ENCODE results near the genes PAPLN and ACOT4.

DNA sequence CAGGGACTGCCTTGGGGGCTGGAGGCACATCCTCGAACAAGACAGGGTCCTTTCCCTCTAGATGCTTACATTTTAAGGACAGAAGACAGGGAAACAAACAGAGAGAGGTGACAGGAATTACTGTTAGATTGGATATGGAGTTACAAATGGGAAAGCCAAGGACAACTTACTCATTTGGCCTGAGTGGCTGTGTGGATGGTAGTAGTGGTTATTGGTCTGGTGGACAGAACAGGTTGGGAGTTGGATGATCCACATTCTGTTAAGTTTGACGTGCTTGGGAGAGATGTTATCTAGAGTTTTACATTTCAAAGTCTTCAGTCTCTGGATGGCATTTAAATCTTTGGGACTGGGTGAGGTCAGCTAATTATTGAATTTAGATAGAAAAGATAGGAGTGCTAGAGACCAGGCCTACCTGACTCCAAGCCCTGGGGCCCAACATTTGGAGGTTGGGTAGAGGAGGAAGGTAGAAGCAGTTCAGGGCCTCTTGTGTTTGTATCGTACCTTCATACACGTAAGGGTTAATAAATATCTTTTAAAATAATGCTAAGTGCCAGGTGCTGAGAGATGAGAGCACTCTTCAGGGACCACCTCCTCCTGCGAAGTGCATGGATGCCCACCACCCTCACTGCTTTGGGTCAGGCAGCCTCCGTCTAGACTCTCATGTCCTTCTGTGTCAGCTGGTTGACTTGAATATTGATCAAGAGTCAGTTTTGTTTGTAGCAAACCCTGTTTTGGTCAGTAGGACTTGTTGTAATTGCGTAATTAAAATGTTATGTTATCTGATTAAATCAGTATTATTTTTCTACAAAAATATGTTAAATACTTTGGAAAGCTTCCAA, 151.4 kb downstream of the SIPA1L1 start:
- PRO-cap = no peak
- RAMPAGE, long total RNA = no peak

GRCh38 chr14:71848885-71849222, 83.4 kb upstream of the RGS6 start:
- PRO-cap = no peak
- RAMPAGE, long total RNA = no peak

- PRO-cap = bidirectional peak, plus-strand start at chr14:71919184, minus-strand start at chr14:71919046
- RAMPAGE, long total RNA = no peak
These were observed 13.4 kb upstream of the RGS6 start for GRCh38 chr14:71918786-71919314.

- PRO-cap = no peak
- RAMPAGE, long total RNA = no peak
These were observed 374.7 kb downstream of the DPF3 start for GRCh38 chr14:72519050-72519819.

DNA sequence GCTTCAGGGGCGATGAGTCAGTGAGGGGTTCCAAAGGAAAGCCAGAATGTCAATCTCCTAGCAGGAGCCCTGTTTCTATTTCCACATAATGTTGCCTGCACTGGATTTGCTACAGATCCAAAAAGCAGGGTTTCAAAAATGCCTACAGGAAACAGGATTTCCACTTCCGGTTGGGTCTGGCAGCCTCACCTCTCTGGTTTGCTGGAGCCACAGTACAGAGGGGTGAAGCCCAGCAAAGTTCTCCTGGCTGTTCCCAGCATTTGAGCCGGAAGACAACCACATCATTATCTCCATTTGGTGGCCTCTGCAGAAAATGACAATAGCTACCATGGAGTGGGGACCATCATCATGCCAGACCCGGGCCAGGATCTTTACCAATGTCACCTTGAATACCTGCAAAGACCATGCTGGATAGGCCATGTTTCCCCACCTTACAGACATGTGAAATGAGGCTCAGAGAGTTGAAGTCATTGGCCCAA, 278.1 kb downstream of the DPF3 start:
- PRO-cap = no peak
- RAMPAGE, long total RNA = no peak

GRCh38 chr14:72771298-72772164, 122.4 kb downstream of the DPF3 start:
- PRO-cap = no peak
- RAMPAGE, long total RNA = no peak

GRCh38 chr14:72776691-72777298, 117.1 kb downstream of the DPF3 start:
- PRO-cap = no peak
- RAMPAGE, long total RNA = no peak

GRCh38 chr14:72828570-72829236, 65.2 kb downstream of the DPF3 start:
- PRO-cap = no peak
- RAMPAGE, long total RNA = no peak

DNA sequence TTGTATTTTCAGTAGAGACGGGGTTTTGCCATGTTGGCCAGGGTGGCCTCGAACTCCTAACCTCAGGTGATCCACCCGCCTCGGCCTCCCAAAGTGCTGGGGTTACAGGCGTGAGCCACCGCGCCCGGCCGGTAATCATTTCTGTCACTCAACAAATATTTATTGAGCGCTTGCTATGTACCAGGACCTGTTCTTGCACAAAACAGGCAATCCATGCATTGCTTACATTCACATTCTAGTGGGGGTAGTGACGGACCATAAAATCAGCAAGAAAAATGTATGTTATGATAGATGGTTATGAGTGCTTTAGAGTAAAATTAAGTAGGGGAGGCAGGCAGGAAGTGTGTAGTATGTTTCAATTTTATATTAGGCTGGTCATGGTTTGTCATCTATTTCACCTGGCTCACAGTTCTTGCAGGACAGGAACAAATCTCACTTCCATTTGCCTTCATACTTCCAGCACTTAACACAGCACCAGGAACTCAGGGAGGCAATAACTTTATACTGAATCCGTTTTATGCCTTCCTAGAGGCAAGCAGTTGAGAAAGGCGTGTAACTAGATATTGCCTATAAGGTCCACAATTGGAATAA, 910 bp upstream of the RBM25 start:
- PRO-cap = bidirectional peak, plus-strand start at position 442 of the sequence, minus-strand start at position 348 of the sequence
- RAMPAGE, long total RNA = no peak

DNA sequence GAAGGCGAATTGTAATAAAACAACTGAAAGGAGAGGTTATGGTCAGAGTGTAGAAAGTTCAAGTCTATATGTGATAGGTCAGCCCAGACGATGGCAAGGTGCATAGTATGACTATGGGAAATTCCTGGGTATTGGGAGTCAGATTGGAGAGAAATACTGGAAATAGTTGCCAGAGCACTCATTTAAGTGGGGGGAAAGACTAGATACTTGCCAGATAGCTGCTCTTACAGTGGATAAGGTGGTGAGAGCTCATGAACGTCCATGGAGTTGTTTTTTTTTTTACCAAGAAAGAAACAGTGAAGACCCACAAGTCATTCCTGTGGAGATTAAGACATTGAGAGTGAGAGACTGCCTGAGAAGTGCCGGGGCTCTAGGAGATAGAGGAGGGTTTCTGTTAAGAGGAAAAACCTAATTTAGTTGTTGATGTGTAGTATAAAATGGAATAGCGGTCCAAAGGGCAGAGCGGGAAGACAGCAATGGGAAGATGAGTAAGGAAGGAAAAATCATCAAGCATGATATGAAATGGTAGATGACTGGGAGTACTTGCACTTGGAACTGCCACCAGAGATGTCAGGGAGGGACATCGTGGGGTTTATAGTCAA, 20.4 kb upstream of the PSEN1 start:
- PRO-cap = no peak
- RAMPAGE, long total RNA = no peak

GRCh38 chr14:73237019-73237654, at the start of gene PAPLN:
PAPLN (plus strand) TSS chr14:73237506.
- PRO-cap = bidirectional peak, plus-strand start at chr14:73237585, minus-strand start at chr14:73237418
- RAMPAGE, long total RNA = no peak

DNA sequence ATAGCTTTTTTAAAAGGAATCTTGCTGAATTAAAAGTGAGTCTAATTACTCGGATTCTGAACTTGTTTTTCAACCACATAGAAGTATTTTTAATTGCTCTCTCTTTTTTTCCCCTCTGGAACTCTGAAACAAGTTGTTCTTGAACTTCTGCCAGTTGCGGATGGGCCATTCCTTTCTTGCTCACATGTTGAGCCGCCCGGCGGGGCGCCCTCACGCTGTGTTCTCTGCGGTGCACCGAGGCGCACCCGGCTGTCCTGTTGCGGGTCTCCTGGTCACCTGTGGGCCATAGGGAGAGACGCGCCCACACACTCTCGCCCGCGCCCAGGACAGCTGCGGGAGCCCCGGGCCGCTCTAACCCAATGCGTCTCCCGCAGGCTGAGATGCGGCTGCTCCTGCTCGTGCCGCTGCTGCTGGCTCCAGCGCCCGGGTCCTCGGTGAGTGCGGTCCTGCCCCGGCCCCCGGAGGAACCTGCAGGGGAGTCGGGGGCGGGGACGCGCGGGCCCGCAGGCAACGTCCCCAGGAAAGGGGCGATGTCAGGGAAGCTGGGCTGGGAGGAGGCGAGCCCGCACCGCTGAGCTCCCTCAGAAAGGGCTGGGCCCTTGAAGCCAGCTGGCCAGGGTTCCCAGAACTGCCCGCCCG, 2.2 kb downstream of the PAPLN start:
- PRO-cap = unidirectional peak, minus-strand start at position 440 of the sequence
- RAMPAGE, long total RNA = no peak

GRCh38 chr14:73492659-73493107, 1.9 kb downstream of the RIOX1 start:
- PRO-cap = no peak
- RAMPAGE, long total RNA = no peak

GRCh38 chr14:73526281-73526855, 10.6 kb upstream of the ACOT1 start:
- PRO-cap = no peak
- RAMPAGE, long total RNA = no peak

- PRO-cap = bidirectional peak, plus-strand start at chr14:73591779, minus-strand start at chr14:73591810; bidirectional peak, plus-strand start at chr14:73592369, minus-strand start at chr14:73592262; unidirectional peak, minus-strand start at chr14:73592493
- RAMPAGE, long total RNA = no peak
These were observed at the start of gene ACOT4 for GRCh38 chr14:73591573-73592657. ACOT4 (plus strand) TSS chr14:73591873.

DNA sequence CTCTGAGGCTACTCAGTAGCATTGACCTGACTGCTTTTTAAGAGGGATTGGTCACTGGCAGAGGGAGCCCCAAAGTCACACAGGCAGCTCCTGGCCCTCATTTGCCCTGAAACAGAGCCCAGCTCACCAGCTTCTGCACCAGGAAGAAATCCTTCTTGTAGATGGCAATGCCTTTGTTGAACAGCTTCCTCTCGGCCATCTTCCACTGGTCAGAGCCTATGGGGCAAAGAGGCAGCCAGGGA, 10.9 kb upstream of the PNMA1 start:
- PRO-cap = no peak
- RAMPAGE, long total RNA = no peak

DNA sequence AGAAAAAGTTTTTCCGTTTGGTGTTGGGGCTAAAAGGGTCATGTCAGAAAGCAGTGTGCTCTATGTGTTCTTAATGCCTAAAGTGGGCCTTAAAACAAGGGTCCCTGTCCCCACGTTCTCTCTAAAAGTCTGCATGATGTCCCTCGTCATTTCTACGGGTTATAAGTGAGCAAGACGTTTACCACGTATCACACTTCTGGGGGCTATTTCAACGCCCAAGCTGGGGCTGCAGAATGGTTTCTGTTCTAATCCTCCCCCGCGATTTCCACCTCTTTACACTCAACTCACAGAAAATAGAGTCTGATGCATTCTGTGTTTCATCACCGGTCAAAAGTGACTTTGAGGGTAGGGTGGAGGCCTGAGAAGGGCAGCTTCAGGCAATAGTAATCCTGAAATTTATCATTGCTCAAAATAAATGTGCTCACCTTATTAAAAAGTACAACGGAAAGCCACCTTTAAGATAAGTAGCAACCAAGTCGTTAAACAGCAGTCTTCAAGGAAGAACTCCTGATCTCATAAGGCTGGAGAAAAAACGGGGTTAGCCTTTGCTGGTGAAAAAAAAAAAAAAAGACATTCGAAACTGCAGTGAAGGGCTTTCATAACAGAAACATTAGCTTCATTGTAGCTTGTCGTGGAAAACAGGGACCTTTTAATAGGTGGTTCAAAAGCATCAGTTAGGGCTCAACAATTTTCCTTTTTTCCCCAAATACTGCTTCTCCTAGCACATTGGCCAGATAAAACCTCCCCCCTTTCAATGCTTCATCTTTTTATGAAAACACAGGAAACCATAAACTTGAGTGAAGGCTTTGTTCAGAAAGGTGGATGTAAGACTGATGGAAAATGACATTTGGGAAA, 27.7 kb upstream of the MIDEAS start:
- PRO-cap = no peak
- RAMPAGE, long total RNA = no peak

DNA sequence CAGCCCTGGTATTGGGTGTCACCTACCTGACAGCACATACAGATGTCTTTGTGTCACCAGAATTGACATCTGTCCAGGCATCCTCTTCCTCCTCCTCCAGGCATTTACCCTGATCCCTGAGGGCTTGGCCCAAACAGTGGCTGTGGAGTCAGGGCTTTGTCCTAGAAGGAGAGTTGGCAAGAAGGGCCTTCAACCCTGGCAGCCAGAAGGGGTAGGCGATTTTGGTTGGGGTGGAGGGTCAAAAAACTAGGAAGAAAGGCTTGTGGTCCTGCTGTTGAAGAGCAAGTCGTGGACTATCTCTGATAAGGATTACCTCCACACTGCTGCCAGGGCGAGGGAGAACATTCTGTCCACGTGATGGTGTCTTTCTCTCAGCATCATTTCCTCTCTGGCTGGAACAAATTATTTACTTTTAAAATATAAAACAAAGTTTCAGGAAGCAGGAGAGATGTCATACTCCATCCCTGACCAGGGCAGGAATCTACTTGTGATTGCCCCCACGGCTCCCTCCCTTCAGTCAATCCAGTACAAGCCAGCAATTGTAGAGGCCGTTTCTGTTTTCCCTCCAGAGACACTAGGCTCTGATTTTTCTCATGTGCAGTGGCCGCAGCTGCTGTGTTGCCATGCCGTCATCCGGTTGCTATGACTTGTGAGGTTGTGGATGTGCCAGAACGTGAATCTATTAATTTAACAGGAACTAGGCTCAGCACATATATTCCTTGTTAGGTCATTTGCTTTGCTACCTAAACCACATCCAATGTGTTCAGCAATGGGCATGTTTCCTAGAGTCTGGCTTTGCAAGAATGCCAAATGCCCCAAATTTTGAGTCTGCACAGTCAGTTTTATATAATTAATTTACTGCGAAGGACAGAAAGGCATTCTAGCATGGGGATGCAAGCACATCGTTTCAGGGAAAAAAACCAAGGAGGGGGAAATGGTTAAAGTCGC, 30.0 kb upstream of the MIDEAS start:
- PRO-cap = no peak
- RAMPAGE, long total RNA = no peak

DNA sequence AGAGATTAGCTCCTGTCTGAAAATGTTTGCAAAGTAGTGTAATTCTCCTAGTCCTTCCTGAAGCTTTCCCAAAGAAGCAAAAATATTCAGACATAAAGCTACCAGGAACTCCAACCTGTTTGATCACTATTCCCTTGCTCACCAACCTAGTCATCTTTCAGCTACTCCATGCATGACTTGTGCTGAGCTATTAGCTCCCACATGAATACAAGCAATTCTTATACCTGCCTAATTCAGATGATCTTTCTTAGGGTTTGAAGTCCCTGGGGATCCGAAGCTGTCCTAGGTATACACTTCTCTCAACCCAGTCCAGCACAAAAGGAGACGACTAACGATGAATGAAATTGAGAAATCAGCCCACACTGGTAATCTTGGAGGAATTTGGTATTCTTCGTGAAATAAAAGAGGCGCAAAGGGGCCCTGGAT, 665 bp upstream of the PTGR2 start:
- PRO-cap = no peak
- RAMPAGE, long total RNA = no peak

DNA sequence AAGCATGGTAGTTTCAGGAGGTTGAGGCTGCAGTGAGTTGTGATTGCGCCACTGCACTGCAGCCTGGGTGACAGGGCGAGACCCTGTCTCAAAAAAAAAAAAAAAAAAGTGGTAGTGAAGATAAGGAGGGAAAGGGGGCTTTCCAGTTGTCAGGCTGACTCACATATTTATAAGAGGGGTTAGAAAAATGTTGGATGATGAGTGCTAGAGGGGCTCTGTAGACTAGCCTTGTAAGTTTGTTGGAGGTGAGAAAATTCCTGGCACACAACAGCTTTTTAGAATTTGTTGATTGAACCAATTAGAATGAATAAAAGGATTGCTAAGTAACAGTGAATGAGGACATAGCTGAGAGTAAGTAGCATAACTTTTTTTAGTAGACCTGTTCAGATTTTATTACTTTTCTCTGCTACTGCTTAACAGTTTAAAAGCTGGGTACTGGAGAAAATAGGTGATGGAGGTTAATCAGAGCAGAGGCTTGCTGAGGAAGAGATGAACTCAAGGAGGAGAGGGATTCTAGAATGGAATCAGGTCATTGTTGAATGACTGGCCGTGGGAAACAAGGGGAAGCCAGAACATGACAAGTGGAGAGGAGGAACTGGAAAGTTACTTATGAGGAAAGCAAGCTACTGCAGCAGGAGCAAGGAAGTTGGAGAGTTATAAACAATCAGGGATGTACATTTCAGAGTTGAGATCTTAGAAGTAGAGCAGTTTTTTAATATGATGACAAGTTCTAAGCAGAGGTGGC, 24.3 kb downstream of the ZNF410 start:
- PRO-cap = no peak
- RAMPAGE, long total RNA = no peak

All from GM23338 (cell line).